Heart (tissue), 3 donors: Measurements from ENCODE around the gene SDHAF4.

- RAMPAGE, long total RNA, 2 experiments: no peak in any of the 2 experiments
These were observed 589 bp downstream of the DST start for GRCh38 chr6:56954036-56954446.

- RAMPAGE, long total RNA, 2 experiments: no peak in any of the 2 experiments
These were observed 2.0 kb downstream of the BAG2 start for GRCh38 chr6:57173929-57174678.

GRCh38 chr6:57222701-57223227 is 657 bp upstream of the RAB23 start:
- RAMPAGE, long total RNA, 2 experiments: no peak in any of the 2 experiments

DNA sequence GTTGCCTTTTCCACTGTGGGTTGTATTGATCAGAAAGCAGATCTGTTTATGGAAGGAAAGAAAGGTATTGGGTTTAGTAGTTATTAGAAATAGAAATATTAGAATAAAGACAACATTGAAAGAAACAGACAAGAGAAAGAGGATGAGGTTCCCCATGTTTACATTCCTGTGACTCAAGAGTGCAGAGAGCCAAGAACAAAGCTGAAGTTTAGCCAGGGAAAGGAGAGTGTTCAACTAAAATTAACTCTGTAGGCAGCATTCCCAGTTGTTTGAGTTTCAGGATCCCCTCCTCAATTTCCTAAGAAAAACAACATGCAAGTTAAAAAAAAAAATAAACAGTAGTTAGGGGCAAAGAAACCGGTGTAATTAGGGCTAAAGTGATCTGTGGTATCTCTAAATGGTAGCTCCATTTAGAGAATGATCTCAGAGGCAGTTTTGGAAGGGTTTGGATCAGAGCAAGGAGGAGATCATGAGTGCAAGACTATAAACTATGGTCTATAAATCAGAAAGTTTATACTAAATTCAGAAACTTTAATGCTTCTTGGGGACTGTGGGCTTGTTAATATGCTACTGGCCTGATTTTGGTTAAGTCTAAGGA is 30.9 kb upstream of the RAB23 start:
- RAMPAGE, long total RNA, 2 experiments: no peak in any of the 2 experiments

- RAMPAGE, long total RNA, 2 experiments: no peak in any of the 2 experiments
These were observed 827 bp upstream of the PRIM2 start for GRCh38 chr6:57316330-57317276.

DNA sequence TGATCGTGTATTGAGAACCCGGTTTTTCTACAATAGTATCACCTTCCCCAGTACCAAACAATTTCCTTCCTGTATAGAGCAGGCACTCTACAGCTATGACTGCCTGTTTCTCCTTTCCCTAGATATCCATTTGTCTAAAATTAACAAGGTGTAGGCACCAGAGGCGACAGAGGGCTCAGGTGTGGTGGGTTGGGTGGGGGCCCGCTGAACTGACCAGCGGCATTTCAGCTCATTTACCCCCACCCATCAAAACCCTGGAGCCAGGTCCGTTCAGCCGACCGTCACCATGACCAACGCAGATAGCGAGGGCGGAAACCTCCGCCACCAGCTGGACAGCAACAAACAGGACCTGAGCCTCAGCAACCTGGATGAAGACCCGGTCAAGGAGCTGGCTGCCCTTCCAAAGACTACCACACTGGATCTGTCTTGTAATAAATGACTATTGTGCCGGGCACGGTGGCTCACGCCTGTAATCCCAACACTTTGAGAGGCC is 120.7 kb upstream of the LGSN start:
- RAMPAGE, long total RNA, 2 experiments: no peak in any of the 2 experiments

DNA sequence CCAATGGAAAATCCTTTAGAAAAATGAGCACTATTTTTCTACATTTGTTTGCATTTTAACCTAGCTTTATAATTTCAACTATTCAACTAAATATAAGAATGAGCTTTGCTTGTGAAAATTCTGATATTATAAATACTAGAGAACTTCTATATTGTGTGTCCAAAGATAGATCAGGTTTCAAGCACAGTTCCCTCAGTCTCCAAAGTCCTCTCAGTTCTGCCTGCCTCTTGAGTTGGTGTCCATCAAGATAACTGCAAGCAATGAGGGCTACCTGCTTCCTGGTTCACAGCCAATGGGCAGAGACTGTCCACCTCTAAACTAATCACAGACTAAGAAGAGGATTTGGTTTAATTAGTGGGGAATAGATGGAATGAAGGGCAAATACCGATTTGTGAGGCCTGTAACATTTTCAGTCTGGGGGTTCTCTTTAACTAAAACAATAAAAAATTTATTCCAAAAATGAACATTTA is 41.3 kb upstream of the PTP4A1 start:
- RAMPAGE, long total RNA, 2 experiments: no peak in any of the 2 experiments

DNA sequence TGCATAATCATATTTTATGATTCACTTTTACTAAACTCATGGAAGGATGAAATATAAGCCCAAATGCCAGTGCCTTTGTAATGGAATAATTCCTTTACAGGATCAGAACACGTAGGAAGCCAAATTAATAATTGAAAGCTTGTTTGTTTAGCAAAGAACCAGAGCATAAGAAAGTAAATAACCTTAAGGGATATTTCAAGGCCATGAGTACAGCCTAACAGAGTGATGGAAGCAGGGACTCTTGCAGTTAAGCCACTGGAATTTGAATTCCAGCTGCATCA is 11.4 kb upstream of the PTP4A1 start:
- RAMPAGE, long total RNA, 2 experiments: no peak in any of the 2 experiments

DNA sequence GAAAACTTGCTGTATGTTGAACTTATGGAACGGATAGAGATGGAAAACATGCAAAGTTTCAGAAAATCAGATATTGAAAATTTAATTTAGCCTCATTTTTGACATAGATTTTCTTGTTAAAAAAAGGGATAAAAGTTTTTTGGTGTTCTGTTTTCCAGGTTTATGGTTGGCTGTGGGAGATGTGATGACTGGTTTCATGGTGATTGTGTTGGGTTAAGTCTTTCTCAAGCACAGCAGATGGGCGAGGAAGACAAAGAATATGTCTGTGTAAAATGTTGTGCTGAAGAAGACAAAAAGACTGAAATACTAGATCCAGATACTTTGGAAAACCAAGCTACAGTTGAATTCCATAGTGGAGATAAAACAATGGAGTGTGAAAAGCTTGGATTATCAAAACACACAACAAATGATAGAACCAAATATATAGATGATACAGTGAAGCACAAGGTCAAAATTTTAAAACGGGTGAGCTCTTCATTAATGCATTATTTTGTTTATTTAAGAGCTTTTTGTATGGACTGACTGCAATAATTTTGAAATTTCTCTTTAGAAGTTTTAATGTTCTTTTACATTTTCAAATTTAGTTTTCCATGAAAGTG is 56.1 kb downstream of the PHF3 start:
- RAMPAGE, long total RNA, 2 experiments: no peak in any of the 2 experiments

GRCh38 chr6:66329133-66329332 is 622.0 kb upstream of the EYS start:
- RAMPAGE, long total RNA, 2 experiments: no peak in any of the 2 experiments

- RAMPAGE, long total RNA, 2 experiments: no peak in any of the 2 experiments
These were observed 563.6 kb downstream of the LMBRD1 start for GRCh38 chr6:69233157-69233619.

GRCh38 chr6:69866745-69868013 is 823 bp downstream of the COL19A1 start:
- RAMPAGE, long total RNA, 2 experiments: no peak in any of the 2 experiments

- RAMPAGE, long total RNA, 2 experiments: no peak in any of the 2 experiments
These were observed 217.9 kb downstream of the COL19A1 start for GRCh38 chr6:70084298-70084638.

GRCh38 chr6:70566574-70567499 is at the start of gene SDHAF4:
Gene SDHAF4, plus strand, starts transcription at chr6:70566930.
- RAMPAGE, long total RNA, 2 experiments: start-site peak on the plus strand in 2 of 2 experiments, at chr6:70566908-70566935 at its widest, 677 to 1,615 reads per replicate

DNA sequence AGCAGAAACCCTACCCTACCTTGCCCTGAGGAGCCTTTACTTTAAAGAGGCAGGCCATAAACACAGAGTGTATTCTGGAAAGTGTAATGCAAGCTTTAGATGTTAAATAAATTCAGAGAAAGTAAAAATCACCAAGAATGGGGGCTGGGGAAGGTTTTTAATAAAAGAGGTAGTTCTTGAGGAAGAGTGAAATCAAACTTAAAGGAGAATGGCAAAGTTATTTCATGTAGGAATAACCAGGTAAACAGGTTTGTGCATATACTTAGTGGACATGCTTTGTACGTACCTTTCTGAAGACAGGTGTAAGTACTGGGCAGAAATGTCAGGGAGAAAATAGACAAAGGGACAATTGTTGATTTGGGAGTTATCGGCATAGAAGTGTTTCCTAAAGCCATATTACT is 17.7 kb downstream of the SMAP1 start:
- RAMPAGE, long total RNA, 2 experiments: no peak in any of the 2 experiments

- RAMPAGE, long total RNA, 2 experiments: no peak in any of the 2 experiments
These were observed 144.0 kb downstream of the SMAP1 start for GRCh38 chr6:70811304-70812402.

GRCh38 chr6:70955660-70956231 is 1.1 kb downstream of the B3GAT2 start:
- RAMPAGE, long total RNA, 2 experiments: no peak in any of the 2 experiments

GRCh38 chr6:71250136-71250817 is 38.3 kb upstream of the OGFRL1 start:
- RAMPAGE, long total RNA, 2 experiments: no peak in any of the 2 experiments

- RAMPAGE, long total RNA, 2 experiments: no peak in any of the 2 experiments
These were observed 116.2 kb downstream of the OGFRL1 start for GRCh38 chr6:71404707-71405225.

- RAMPAGE, long total RNA, 2 experiments: no peak in any of the 2 experiments
These were observed 329.9 kb downstream of the RIMS1 start for GRCh38 chr6:72216120-72216862.